Subcutaneous adipose tissue (tissue), 3 donors: ENCODE data around the genes LRRN4 and TMX4.

- PRO-cap, result no peak
- RAMPAGE, long total RNA, 3 experiments, result no peak in any of the 3 experiments
Observed at GRCh38 chr20:4726530-4727664, 5.2 kb downstream of the PRND start.

DNA sequence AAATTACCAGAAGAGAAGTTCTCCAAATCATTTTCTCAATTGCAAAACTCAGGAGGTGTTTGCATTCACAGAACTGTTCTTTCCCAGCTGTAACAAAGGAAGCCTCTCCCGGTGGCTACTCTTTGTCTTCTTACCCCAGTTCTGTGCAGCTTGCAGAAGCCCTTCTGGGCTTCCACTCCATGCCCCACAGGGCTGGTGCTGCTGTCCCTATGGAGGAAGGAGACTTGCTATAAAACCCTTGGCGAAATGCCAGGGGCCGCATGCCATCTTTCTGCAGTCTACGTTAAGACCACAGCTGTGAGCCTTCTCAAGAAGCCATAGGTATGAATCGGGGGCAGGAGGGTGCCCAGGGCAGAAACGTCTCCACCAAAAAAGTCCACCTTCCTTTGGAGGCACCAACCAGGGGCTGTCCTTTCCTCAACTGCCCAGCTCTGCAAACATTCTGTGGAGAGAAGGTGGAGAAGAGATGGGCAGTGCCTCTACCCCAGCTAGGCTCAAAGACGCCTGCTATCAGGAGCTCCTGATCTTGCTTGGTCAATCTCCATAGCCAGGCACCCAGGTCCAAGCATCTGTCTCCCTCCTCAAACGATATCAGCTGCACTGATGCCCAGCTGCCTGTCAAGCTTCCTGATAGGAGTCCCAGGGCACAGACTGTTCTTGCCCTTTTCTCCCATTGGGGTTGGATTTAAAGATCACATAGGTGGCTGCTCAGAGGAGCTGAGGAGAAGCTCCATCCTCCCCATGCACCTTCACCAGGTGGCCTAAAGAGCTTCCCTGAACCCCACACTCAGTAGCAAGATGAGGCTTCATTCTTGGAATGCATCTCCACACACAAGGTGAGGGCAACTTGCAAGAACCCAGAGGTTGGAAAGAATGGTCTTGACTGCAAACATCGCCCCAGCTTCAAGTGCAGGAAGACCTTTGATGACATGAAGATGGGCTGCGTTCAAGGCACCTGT is 40.8 kb downstream of the RASSF2 start:
- PRO-cap, result no peak
- RAMPAGE, long total RNA, 3 experiments, result no peak in any of the 3 experiments

GRCh38 chr20:4792435-4792862 is 31.0 kb downstream of the RASSF2 start:
- PRO-cap, result no peak
- RAMPAGE, long total RNA, 3 experiments, result no peak in any of the 3 experiments

DNA sequence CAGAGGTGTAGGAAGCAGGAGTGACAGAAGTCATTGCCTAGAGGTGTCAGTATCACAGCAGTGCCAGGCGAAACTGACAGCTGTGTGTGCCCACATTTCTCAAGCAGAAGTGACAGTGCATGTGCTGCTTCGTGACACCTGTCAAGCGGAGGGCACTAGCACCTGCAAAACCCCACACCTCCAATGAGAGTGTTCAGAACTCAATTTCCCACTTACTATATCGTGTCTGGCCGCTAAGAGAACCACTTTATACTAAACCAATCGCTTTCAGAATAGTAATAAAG is 82.8 kb downstream of the SLC23A2 start:
- PRO-cap, result no peak
- RAMPAGE, long total RNA, 3 experiments, result no peak in any of the 3 experiments

- PRO-cap, result unidirectional peak, plus-strand start at chr20:5000446
- RAMPAGE, long total RNA, 3 experiments, result no peak in any of the 3 experiments
Observed at GRCh38 chr20:5000127-5001172, 860 bp downstream of the SLC23A2 start.

GRCh38 chr20:5056831-5057312 is 55.6 kb upstream of the SLC23A2 start:
- PRO-cap, result no peak
- RAMPAGE, long total RNA, 3 experiments, result no peak in any of the 3 experiments

DNA sequence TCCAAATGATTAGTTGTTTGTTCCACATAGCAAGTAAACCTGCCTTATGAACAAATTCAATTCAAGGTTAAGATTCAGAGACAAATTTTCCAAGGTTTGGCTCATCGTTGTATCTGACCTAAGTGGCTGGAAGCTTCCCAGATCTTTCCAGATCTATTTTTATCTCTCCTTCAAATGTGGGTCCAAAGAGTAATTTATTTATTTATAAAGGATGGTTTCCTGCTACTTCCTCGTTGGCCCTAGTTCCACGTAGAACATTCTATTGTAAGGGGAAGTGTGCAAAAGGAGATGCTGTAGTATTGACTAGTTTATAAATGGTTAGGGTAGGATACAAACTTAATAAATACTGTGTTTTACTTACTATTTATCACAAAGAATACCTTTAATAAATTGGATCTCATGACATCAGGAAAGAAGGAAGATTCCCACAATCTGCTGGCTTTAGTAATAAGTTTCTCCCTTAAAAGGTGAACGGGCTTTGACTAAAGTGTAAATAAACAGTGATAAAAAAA is 4.4 kb downstream of the TMEM230 start:
- PRO-cap, result no peak
- RAMPAGE, long total RNA, 3 experiments, result no peak in any of the 3 experiments

GRCh38 chr20:5150659-5151105 is 23.9 kb downstream of the CDS2 start:
- PRO-cap, result no peak
- RAMPAGE, long total RNA, 3 experiments, result no peak in any of the 3 experiments

GRCh38 chr20:5606228-5607220 is 4.3 kb downstream of the GPCPD1 start:
- PRO-cap, result no peak
- RAMPAGE, long total RNA, 3 experiments, result no peak in any of the 3 experiments

DNA sequence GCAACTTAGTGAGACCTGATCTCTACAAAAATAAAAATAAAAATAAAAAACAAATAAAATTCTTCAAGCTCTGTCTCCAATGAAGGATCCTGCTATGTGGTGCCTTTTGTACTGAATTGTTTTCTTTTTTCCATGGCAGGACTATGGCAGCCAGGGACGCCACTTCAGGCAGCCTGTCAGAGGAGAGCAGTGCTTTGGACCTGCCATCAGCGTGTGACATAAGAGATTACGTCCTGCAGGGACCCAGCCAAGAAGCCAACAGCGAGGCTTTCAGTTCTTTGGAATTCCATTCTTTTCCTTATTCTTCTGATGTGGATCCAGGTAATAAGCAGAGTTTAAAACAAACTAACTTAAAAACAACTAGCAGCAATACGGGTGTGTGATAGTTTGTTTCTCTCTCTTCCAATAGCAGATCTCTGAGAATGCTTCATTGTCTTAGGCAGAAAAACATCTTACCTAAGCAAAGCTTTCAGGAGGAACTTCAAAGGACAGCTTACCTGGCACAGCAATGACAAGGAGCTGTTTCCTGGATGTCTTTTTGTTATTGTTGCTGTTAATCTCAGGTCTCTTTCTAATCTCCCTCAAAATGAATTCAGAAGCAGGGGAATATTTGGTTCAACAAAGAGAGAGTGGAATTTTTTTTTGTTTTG is 22.6 kb downstream of the SHLD1 start:
- PRO-cap, result no peak
- RAMPAGE, long total RNA, 3 experiments, result no peak in any of the 3 experiments

DNA sequence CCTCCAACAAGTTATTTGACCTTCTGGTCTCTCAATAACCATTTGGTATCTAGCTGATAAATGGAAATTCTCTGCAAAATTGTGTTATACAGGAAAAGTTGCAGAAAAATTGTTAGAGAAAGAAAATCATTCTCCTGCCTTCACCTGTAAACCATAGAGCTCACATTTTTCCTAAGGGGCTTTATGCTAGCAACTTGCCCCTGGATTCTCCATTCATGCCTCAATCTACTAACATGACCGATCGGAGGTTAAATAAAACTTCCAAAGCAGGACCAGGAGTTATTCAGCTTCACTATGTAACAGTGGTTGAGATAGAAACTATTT is 75.6 kb upstream of the CHGB start:
- PRO-cap, result no peak
- RAMPAGE, long total RNA, 3 experiments, result no peak in any of the 3 experiments

DNA sequence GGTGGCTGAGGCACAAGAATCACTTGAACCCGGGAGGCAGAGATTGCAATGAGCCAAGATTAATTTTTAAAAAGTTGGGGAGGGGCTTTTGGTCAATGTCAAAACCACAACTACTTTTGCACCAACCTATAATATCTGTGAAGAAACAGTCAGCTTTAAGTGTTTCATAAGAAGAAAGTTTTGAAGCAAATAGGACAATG is 63.0 kb upstream of the CHGB start:
- PRO-cap, result no peak
- RAMPAGE, long total RNA, 3 experiments, result no peak in any of the 3 experiments

DNA sequence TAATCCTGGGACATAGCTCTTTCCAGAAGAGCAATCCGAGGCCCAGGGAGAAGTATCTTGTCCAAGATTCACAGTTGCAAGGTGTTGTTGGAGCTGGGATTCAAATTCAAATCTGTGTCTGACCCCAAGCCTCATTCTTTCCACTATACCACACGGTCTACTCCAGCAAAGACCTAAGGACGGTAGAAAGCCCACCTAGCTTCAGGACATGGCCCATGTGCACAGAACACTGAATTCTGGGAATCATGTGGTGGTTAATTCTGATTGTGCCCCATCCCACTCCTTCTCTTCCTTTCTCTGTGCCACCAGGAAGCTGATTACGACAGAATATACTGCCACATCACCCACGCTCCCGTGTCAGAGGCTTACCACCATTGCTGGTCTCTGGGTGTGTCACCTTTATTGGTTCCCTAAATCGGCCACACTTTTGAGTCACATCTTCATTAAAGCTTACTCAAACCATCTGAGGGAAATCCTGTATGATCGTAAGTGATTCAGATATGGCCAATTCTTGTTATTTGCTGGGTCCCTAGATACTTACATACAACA is 3.2 kb downstream of the TRMT6 start:
- PRO-cap, result no peak
- RAMPAGE, long total RNA, 3 experiments, result no peak in any of the 3 experiments

DNA sequence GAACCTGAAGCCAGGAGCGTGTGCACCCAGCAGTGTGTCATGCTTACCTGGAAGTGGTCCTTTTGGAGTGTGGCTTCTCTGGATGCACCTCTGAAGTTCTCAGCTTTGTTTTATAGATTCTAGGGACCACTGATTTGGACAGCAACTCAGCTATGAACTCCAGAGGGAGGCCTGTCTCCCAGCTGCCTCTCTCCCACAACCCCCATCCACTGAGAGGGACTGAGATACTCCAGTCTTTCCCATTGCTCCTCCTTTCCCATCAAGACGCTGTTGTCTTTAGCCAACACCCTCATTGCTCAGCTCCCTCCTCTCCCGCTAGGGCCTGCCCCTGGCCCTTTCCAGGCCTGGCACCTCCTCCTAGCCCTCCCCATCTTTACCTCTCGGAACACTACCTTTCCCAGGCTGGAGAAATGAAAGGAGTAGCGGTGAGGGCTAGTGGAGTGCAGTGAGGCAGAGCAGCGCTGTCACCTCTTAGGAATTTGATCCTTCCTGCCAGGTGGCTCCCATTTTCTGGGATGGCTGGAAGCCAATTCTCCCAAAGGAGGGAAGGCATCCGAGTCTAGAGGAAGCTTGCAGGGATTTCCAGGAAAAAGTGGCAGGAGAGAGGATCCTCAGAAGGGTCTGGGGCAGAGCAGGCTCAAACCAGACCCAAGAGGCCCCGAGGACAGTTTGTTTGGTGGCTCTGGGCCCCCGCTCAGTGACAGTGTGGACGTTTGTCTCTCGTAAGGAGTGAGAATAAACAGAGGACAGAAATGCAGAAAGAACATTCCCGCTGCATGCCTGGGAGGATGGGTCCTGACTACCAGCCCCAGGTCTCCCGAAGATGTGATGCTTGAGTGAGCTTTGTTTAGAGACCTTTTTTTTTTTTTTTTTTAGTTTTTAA is at the start of gene LRRN4:
Gene LRRN4 (minus strand): TSS at position 278 of the 883 bp plus-strand sequence.
- PRO-cap, result no peak
- RAMPAGE, long total RNA, 3 experiments, result start-site peak on the minus strand in 1 of 3 experiments, centred at position 256 of the sequence, 7 reads per replicate

DNA sequence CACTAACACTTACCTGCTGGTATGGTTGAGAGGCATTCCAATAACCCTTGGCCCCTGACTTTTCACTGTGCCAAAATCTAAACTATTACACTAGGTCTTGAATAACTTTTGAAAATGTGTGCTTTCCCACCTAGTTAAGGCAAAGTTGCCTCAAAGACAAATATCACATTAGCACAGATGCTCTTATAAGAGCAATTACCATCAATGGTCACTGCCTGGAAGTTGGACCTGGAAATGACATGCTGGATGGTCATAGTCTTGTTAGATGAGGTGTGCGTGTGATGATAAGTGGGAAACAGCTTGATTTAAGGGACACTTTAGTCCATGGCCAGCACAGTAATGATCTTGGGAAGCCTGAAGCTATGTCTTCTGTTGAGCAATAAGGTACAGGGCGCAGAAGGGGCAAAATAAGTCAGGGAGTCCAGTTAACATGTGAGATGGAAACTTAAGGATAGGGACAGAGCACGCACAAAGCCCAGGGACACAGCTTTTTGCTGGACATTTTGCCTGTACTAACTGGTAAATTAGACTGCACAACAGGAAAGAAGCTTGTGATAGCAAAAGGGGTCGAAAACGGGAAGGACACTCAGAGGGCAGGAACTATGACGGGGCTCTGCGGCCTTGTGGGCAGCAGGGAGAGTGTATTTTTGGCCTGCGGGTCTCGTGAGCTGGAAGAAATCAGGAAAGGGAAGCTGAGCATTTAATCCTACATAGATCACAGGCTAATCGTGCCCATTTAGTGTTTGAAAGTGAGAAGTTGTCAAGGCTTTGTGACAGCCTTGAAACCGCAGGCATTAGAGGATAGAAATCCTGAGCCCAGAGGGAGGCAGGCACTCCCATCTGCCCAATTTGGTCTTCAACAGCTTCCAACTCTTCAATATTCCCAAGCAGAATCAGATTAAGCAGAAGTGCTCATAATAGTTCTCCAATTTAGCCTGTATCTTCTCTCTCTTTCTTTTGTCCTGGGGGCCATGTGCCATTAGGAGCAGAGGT is 66.7 kb upstream of the BMP2 start:
- PRO-cap, result no peak
- RAMPAGE, long total RNA, 3 experiments, result no peak in any of the 3 experiments

DNA sequence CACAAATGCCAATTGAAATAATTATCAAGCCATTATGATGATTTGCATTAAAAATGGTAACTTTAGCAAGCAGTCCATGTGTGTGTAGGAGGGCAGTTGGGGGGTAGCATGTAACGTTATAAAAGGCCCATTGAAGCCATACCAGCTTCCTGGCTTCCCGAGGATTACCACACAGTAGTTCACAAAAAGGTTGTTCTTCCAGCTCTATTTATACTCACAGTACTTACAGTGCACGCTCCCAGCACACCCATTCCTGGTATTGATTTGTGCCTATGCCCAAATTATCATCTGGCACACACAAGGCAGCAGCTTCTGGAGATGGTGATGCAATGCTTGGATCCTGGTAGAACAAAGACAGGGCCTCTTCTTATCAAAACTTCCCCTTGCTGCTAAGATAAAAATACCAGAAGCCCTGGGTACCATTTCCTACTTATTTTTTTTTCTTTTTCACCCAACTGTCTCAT is 436.8 kb downstream of the HAO1 start:
- PRO-cap, result no peak
- RAMPAGE, long total RNA, 3 experiments, result no peak in any of the 3 experiments

DNA sequence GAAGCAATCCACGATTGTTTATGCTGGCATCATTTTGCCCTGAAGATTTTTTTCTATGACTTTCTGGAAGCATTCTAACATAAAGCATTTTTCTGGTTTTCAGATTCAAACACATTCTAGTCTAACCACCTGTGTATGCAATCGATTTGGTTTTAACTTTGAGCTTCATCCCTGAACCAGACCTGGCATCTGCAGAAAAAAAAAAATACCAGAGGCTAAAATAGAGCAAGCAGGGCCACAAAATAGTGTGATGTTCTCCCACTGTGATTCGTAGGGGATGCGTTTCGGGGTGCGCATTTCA is 275.4 kb downstream of the HAO1 start:
- PRO-cap, result no peak
- RAMPAGE, long total RNA, 3 experiments, result no peak in any of the 3 experiments

GRCh38 chr20:7866212-7866652 is 74.0 kb downstream of the HAO1 start:
- PRO-cap, result no peak
- RAMPAGE, long total RNA, 3 experiments, result no peak in any of the 3 experiments

GRCh38 chr20:8019333-8020072 is at the start of gene TMX4:
TSS of gene TMX4 (minus strand) at chr20:8019761.
- PRO-cap, result bidirectional peak, plus-strand start at chr20:8019906, minus-strand start at chr20:8019813
- RAMPAGE, long total RNA, 3 experiments, result start-site peak on the minus strand in 1 of 3 experiments, at chr20:8019726-8019829 at its widest, 9 to 16 reads per replicate

GRCh38 chr20:8161530-8162218 is 29.6 kb downstream of the PLCB1 start:
- PRO-cap, result no peak
- RAMPAGE, long total RNA, 3 experiments, result no peak in any of the 3 experiments